Pericardium (tissue), 1 donor: ENCODE measurements around a stretch of chr4.

- RRBS = no CpG with 5 or more reads among the region's 4 CpGs
Observed at GRCh38 chr4:83485391-83485820, 506 bp upstream of the ABRAXAS1 start.

GRCh38 chr4:84087592-84088257, 411.4 kb downstream of the NKX6-1 start:
- RRBS = no CpG with 5 or more reads among the region's 8 CpGs

- RRBS = no CpG with 5 or more reads among the region's 28 CpGs
Observed at GRCh38 chr4:84495099-84495927, 3.8 kb downstream of the NKX6-1 start.

DNA sequence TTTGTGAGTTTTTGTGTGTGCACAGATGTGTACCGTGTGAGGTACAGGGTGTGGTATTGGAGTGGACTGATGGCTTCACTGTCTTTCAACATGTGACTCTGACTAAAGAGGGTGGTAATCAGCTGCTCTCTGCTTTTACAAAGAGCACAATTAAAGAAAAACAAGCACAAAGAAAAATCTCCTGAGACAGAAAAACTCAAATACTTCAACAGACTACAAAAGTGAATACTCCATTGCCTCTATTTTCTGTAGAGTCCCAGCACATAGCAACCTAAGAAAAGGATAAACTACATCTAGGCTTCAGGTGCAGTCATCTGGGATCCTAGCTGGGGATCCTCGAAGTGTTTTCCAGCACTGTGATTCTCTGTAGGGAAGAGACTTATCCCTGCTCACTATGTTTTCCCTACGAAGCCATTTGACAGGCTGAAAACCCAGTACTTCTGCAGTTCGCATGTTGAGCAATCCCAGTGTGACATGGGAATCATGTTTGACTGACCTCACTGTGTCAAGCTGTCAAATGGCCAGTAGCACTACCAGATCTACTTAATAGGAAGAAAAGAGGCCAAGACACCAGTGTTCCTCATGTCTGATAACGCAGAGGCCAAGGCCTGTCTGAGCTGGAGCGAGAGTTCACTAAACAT, 100.4 kb downstream of the CDS1 start:
- RRBS = no CpG with 5 or more reads among the region's 6 CpGs

GRCh38 chr4:84734837-84735214, 151.9 kb downstream of the CDS1 start:
- RRBS = no CpG with 5 or more reads among the region's 3 CpGs

- RRBS = no CpG with 5 or more reads among the region's 7 CpGs
Observed at GRCh38 chr4:85147592-85147950, 181.1 kb upstream of the WDFY3 start.

DNA sequence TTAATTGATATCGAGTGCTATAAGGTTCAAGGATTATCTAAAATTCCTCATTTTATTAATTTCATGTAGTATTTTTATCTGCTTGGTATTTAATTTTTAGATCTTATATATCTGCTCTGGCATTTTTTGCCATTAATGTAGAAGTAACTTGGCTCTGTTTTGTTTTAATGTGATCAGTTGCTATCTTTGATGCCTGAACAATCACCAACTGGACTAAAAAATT, 18.2 kb upstream of the ARHGAP24 start:
- RRBS = no CpG with 5 or more reads among the region's 1 CpG

GRCh38 chr4:85864450-85864671, 389.4 kb downstream of the ARHGAP24 start:
- RRBS = no CpG with 5 or more reads among the region's 1 CpG

DNA sequence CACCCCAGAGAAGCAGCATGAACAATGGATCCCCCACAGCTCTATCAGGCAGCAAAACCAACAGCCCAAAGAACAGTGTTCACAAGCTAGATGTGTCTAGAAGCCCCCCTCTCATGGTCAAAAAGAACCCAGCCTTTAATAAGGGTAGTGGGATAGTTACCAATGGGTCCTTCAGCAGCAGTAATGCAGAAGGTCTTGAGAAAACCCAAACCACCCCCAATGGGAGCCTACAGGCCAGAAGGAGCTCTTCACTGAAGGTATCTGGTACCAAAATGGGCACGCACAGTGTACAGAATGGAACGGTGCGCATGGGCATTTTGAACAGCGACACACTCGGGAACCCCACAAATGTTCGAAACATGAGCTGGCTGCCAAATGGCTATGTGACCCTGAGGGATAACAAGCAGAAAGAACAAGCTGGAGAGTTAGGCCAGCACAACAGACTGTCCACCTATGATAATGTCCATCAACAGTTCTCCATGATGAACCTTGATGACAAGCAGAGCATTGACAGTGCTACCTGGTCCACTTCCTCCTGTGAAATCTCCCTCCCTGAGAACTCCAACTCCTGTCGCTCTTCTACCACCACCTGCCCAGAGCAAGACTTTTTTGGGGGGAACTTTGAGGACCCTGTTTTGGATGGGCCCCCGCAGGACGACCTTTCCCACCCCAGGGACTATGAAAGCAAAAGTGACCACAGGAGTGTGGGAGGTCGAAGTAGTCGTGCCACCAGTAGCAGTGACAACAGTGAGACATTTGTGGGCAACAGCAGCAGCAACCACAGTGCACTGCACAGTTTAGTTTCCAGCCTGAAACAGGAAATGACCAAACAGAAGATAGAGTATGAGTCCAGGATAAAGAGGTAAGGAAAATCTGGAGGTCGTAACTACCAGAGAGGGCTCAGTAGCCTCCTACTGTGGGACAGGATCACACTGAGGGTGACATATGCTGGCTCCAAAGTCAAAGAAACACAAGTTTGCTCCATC, 364.8 kb downstream of the MAPK10 start:
- RRBS = no CpG with 5 or more reads among the region's 12 CpGs

DNA sequence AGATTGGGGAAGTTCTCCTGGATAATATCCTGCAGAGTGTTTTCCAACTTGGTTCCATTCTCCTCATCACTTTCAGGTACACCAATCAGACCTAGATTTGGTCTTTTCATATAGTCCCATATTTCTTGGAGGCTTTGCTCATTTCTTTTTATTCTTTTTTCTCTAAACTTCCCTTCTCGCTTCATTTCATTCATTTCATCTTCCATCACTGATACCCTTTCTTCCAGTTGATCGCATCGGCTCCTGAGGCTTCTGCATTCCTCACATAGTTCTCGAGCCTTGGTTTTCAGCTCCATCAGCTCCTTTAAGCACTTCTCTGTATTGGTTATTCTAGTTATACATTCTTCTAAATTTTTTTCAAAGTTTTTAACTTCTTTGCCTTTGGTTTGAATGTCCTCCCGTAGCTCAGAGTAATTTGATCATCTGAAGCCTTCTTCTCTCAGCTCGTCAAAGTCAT, 284.9 kb downstream of the MAPK10 start:
- RRBS = no CpG with 5 or more reads among the region's 6 CpGs

DNA sequence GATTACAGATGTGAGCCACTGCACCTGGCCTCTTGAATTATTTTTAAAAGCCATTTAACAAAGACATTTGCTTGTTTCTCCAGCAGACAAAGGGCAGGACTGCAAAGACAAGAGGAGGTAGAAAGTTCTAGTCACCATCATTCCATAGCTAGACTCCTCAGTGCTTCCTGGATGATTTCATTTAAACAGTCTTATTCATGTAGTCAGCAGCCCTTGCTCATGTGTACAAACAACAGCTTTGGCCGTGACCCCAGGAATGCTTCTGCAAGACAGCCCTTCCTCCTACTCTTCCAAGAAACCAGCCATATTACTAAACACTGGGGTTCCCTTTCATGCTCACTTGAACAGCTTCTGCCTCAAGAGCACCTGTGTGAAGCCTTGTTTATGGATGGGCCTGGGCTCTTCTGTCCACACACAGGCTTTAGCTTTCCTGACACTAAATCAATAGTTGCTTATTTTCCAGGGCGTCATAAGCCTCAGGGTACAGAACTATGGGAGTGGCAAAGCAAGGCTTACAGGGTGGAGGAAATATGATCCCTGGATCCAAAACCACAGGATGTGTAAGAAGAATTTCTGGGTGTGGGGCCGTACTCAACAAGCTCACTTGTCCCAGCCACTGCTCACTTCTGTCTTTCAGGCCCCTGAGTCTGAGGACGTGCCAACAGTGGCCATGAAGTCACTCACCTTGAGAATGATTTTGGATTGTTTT, 17.9 kb downstream of the SLC10A6 start:
- RRBS = no CpG with 5 or more reads among the region's 4 CpGs

DNA sequence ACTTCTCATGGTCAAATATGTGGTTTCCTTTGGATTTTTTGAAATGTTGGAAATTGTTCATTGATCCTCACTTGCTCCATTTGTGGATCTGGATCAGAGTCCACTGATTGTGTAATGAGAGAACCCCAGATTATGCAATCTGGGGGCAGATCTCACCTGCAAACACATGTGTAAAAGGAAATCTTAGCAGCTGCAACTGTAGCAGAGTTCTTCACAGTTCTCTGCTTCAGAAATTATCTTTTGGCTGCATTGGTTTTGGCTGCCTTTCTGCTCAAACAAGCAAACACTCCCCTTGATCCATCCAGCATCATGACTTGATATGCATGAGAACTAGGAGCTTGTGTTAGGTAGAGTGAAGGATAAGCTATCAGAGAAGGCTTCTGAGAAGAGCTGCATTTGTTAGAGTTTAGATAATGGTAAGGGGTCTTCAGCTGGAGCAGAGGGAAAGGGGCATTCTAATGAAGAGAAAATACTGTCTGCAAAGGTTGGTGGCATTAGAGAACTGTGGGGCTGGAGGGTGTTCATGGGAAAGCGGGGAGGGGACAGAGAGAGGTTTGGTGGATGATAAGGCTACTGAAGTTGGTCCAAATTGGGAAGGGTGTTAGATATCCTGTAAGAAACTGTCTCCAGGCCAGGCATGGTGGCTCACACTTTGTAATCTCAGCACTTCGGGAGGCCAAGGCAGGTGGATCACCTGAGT, 59.7 kb downstream of the AFF1 start:
- RRBS = no CpG with 5 or more reads among the region's 2 CpGs

GRCh38 chr4:87103480-87104402, 116.7 kb downstream of the KLHL8 start:
- RRBS = no CpG with 5 or more reads among the region's 6 CpGs

- RRBS = no CpG with 5 or more reads among the region's 3 CpGs
Observed at GRCh38 chr4:87121664-87122151, 98.7 kb downstream of the KLHL8 start.

- RRBS = no CpG with 5 or more reads among the region's 3 CpGs
Observed at GRCh38 chr4:87146634-87147651, 73.5 kb downstream of the KLHL8 start.

- RRBS = no CpG with 5 or more reads among the region's 2 CpGs
Observed at GRCh38 chr4:87388873-87389216, 2.1 kb downstream of the HSD17B11 start.

GRCh38 chr4:87507033-87507977, 21.9 kb downstream of the SPARCL1 start:
- RRBS = no CpG with 5 or more reads among the region's 6 CpGs

- RRBS = no CpG with 5 or more reads among the region's 5 CpGs
Observed at GRCh38 chr4:87718037-87718670, 68.1 kb downstream of the DMP1 start.

DNA sequence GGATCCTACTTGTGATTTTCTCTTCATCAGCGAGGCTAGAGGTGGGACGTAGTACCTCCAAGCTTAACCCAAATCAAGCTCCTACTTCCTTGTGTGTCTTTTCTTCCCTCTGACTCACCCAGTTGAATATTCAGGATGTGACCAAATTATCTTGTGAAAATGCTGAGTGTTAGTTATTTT, 2.4 kb downstream of the MEPE start:
- RRBS = no CpG with 5 or more reads among the region's 2 CpGs